Peripheral blood mononuclear cell (primary cell): ENCODE data around the genes TSC22D3, MID2, LRCH2, LUZP4 and CT83.

DNA sequence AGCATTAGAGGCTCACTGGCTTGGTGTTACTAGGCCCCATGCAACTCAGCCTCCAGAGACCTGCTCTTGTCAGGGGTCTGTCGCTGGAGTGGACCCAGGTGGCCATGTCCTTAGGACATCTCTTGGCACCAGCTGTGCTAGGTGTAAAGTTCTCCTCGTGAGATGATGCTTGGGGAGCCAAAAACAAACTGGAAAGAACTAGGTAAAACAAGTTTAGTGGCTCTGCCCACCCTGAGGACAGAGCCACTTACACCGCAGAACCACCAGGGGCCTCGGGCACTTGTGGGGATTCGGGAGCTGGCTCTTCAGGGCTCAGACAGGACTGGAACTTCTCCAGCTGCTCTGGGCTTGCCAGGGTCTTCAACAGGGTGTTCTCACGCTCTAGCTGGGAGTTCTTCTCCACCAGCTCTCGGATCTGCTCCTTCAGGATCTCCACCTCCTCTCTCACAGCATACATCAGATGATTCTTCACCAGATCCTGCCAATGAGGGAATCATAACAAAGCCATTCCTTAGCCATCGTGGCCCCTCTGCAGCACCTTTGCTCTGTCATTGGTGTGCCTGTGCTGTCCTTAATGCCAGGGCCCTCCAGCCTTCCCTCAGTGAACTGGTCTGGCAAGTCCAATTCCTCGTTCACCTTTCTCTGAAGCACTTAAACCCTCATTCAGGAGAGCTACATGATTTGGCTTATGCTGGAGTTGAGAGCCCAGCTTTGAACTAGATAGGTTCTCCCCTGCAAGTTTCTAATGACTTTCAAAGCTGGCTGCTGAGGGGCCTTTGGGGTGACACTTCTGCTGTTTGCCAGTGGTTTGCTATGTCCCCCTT lies 61.1 kb downstream of the TSC22D3 start:
- PRO-cap, 8 experiments, result peak in 7 of 8 experiments; most common plus-strand start position 275 of the sequence (in 4); most common minus-strand start position 412 of the sequence (in 5)

DNA sequence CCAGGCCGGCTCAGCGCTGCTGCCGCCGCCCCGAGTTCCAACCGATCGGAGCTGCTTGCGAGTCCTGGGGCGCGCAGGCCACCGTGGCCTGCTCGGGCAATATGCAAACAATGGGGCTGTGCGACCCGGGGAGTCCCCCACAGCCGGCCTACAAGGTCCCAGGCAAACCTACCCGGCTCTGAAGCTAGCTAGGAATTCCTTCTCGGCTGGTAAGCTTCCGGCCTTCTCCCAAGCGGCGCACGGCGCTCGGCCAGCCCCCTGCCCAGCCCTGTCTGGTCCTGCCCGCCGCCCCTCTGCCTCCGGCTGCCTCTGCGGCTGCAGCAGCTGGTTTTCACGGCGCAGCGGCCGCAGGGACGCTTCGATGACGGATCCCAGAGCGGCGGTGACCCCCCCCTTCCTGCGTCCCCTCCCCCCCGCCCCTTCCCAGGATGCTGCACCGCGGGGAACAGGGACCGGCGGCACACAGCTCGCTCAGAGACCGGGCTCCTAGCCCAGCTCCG lies 59.4 kb downstream of the TSC22D3 start:
- PRO-cap, 8 experiments, result peak in 7 of 8 experiments; most common plus-strand start position 356 of the sequence (in 2); most common minus-strand start position 48 of the sequence (in 2)

DNA sequence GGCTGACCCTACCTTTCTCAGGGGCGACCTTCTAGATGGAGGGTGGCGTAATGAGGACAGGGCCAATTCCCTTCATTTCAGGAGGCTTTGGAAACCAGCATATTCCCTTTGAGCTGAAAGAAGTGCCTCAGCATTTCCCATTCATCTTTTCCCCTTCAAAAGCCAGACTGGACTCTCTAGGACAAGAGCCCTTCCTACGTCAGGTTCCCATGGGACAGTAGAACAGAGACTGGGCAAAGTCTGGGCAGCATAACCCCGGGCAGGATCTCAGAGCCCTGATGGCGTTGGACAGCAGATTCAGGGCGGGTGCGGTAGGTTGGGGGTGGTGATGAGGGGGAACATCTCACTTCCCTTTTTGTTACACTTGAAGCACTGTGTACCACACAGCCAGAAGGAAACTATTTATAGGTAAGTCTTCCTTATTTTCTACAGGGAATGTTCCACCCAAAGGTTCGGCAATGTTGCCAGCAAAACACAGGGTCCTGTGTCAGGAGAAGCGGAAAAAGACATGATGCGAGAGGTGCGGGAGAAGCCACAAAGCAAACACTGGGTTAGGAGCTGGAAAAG lies 54.3 kb downstream of the TSC22D3 start:
- PRO-cap, 8 experiments, result no peak in any of the 8 experiments

- PRO-cap, 8 experiments, result no peak in any of the 8 experiments
Observed at GRCh38 chrX:107721894-107722995, 53.3 kb downstream of the TSC22D3 start.

DNA sequence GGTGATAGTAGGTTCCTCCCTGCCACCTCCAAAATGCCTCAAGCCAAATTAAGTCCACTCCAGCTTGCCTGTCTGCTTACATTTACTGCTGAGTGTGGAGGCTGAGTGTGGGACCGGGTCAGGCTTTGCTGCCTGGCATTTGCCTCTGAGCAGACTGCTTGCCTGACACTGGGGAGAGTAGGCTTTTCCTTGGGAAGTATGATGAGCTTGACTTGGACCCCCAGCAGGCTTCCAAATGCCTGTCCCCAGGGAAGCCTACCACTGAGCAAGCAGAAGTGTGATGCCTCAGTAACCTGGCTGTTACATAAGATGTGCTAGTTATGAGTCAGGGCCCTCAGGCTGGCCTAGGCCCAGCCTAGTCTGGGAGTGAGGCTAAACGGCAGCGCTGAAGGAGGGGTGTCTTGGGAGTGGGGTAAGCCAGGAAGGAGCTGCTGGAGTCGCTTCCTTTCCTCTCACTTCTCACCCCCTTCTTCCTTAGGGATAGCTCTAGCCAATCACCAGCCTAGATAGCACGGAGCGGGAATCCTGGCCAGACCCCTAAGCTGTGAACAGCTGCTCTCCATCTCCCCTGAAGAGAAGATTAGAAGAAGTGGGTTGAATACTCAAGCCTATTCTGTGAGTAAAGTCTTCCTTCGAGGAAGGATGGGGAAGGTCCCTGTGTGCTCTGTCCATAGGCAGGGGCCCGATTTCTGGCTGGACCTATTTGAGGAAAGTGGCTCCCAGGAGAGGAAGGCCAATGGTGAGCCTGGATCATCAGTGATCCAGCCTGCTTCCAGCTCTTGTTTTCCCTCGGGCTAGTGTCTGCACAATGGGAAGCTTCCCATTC lies 8.8 kb downstream of the TSC22D3 start:
- PRO-cap, 8 experiments, result no peak in any of the 8 experiments

- PRO-cap, 8 experiments, result peak in 8 of 8 experiments; most common plus-strand start chrX:107776036 (in 7); most common minus-strand start chrX:107775940 (in 7)
Observed at GRCh38 chrX:107775493-107776280, at the start of gene TSC22D3. Gene TSC22D3 (minus strand): TSS chrX:107775787.

GRCh38 chrX:107776868-107777641 lies 478 bp upstream of the NCBP2L start:
- PRO-cap, 8 experiments, result no peak in any of the 8 experiments

DNA sequence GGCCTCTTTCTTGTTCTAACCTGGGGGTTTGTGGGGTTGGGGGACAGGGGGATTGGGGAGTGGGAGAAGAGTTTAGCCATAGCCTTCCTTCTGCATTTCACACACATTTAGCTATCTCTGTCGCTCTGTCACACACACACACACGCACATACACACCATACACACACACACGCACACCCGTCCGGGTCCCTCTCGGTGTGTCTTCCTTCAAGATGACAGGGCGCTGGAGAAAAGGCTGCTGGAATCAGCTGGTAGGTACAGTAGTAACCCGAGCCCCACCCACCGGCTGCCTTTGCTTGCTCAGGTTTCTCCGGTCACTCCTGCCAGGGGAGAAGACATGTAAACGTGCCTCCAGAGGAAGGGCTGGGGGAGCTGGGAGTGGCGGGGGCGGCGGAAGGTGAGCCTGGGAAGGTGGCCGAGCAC lies at the start of gene MID2:
MID2 (plus strand) TSS at position 317 of the 423 bp plus-strand sequence.
- PRO-cap, 8 experiments, result peak in 5 of 8 experiments; most common plus-strand start position 345 of the sequence (in 2); most common minus-strand start position 183 of the sequence (in 1)

- PRO-cap, 8 experiments, result no peak in any of the 8 experiments
Observed at GRCh38 chrX:108153600-108154112, 62.1 kb downstream of the ATG4A start.

- PRO-cap, 8 experiments, result no peak in any of the 8 experiments
Observed at GRCh38 chrX:109625330-109625555, 271 bp upstream of the KCNE5 start.

DNA sequence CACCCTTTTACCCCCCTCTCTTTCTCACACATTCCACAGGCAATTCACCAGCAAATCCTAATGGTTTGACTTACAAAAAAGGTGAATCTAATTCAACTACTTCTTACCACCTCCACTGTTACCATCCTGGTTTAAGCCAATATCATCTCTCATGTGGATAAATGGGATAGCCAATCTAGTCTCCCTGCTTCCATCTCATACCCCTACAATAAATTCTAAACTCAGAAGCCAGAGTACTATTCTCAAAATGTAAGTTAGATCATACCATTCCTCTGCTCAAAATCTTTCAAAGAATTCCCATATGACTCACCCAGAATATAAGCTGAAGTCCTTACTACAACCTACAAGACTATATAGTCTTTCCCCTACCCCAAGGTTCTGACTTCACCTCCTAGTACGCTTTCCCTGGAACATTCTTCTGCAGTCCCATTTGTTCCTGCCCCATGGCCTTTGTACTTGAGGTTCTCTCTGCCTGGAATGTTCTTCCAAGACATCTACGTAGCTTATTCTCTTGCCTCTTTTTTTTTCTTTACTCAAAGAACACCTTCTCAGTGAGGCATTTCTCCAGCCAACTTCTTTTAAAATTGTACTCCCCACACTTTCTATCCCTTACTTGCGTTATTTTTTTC lies 43.8 kb downstream of the ACSL4 start:
- PRO-cap, 8 experiments, result no peak in any of the 8 experiments

DNA sequence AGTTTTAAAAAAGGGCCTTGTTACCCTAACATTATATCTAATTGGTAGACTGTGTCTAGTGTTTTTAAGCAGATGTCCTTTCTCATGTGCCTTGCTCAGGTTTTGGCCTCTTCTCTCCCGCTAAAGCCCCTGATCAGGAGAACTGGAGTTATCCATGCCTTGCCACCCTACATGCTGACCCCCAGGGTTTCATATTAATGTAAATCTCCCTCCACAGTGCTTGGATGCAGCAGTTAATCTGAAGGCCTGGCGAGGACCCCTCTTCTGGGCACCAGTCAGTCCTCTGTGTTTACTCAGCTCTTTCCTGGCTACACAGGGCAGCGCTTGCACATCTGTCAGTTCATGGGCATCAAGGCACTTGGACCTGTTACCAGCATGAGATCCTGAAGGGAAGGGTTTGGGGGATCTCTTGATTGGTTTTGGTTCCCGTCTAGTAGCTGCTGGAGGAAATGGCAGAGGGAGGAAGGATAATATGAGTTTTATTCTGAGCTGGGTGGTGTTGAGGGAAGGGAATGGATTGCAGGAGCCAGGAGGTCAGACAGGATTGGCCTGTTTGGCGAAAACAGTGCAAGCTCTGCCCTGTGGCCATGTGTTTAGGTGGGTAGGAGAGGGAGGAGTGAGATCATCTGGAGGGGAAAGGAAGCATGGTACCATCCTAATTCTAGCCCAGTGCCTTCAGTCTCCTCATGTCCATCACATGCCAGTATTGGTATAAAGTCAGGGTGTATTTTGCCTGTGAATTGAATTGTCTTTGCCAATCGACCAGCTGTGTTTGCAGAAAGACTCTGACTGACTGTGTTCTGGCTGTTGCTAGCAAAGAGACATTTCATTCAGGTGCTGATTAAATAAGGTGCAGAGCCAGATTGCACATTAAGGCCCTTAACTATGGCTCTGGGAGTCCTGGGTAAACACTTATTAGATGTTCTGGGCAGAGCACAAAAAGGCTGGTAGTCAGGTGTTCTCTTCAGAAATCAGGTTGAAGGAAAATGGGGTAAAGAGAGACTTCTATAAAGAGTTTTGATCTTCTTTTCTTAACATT lies 9.9 kb downstream of the TMEM164 start:
- PRO-cap, 8 experiments, result no peak in any of the 8 experiments

- PRO-cap, 8 experiments, result peak in 4 of 8 experiments; most common minus-strand start chrX:111870731 (in 4)
Observed at GRCh38 chrX:111870612-111870934, 5.4 kb upstream of the TRPC5OS start.

GRCh38 chrX:112081843-112082381 lies 664 bp downstream of the TRPC5 start:
- PRO-cap, 8 experiments, result no peak in any of the 8 experiments

- PRO-cap, 8 experiments, result no peak in any of the 8 experiments
Observed at GRCh38 chrX:112832566-112833253, 7.9 kb downstream of the AMOT start.

DNA sequence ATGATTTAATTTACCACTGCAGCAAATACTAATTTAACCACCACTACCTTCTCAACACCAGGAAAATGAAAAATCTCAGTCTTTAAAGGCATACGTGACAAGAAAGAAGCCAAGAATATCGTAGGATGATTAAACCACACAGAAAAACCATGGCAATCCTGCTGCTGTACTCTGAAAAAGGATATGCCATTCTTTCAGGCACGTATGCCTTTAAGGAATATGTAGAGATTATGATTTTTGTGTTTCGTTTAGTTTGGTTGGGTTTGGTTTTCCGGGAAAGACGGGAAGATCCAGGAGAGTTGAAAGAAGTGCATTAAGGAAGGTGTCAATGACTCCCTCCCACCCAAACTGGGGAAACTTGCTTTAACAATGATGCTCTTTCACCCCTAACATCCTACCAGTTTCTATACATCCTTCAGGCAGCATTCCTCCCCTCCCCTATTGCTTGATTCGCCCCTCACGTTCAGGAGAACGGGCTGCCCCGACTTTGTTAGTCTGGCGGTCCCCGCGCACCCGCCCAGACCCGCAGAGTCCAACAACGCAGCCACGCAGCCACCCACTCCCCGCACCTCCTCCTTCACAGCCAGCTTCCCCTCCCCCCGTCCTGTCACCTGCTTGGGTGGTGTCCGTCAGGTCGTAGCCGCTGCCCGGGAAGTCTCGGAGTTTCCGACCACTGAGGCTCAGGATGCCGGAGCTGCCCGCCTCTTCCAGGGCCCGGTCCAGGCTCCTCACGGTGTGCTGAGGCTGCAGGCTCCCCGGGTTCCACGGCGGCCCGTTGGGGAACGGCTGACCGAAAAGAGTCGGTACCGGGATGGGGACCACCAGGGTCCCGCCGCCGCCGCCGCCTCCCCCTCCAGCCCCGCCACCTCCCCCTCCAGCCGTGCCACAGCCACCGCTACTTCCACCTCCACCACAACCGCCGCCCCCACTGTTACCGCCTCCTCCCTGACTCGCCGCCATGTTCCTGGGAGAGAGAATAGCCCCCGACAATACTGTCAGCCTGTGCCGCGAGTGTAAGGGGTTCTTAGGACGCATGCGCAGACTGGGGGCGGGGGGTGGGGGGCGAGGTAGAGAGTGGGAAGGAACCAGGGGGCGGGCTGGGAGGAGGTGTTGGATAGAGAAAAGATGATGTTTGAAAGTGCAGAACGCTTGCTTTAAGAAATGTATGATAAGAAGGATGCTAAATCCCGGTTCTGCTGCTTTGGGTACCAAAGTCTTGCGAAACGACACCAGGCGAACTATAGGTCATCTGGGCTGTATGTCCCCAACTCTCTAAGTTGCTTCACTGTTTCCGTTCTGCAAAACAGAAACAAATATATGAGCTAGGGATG lies at the start of gene LRCH2:
LRCH2 (minus strand) TSS at position 1,015 of the 1,331 bp plus-strand sequence.
- PRO-cap, 8 experiments, result peak in 1 of 8 experiments; most common minus-strand start position 849 of the sequence (in 1)

DNA sequence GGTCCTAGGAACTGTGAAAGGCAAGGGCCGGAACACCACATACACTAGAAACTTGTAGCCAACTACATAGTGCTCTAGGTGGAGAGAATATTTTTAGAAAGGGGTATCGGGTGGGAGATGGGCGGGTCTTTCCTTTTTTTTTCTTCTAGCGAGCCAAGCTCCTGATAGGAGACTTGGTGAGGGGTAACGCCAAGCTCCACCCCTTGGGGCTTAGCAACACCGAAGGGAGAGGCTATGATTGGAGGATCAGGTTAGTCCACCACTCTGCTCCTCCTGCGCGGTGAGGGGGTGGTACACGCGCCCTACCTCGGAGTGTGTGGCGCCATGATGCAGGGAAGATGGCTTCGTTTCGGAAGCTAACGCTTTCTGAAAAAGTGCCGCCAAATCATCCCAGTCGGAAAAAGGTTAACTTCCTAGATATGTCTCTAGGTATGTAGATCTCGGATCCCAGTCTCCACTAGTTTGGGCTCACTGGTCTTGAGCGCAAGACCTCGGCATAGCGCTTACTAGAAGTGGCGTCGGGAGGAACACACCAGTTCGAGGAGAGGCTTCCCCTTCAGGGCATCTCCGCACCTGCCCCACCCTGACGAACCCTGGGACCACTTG lies at the start of gene LUZP4:
LUZP4 (plus strand) TSS at position 294 of the 606 bp plus-strand sequence.
- PRO-cap, 8 experiments, result no peak in any of the 8 experiments

GRCh38 chrX:115939868-115940319 lies 230.7 kb upstream of the AGTR2 start:
- PRO-cap, 8 experiments, result no peak in any of the 8 experiments

GRCh38 chrX:116238557-116238855 lies 68.0 kb downstream of the AGTR2 start:
- PRO-cap, 8 experiments, result no peak in any of the 8 experiments

- PRO-cap, 8 experiments, result no peak in any of the 8 experiments
Observed at GRCh38 chrX:116462690-116463423, at the start of gene CT83. Gene CT83 (minus strand): TSS chrX:116462976.